Diencephalon (tissue), 2 donors: ENCODE measurements around a stretch of chr1.

GRCh38 chr1:203522058-203522833 lies 28.3 kb downstream of the OPTC start:
- RAMPAGE, long total RNA: no peak

DNA sequence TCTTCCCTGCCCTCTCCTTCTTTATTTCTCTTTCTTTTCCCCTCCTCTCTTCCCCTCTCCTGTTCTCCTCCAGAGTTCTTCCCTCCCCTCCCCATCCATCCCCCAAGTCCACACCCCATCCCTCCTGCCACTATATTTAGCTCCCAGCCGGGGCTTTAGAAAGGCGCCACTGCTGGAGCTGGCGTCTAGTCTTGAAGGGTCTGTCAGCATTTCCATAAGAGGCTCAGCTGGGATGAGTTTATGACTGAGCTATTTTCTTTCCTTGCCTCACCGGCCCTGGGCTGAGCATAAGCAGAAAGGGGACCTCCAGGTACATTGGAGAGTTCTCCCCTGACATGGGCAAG lies 25.6 kb upstream of the ATP2B4 start:
- RAMPAGE, long total RNA: no peak

GRCh38 chr1:203628628-203629210 lies 2.1 kb downstream of the ATP2B4 start:
- RAMPAGE, long total RNA: no peak

GRCh38 chr1:203649299-203649790 lies 22.7 kb downstream of the ATP2B4 start:
- RAMPAGE, long total RNA: no peak

DNA sequence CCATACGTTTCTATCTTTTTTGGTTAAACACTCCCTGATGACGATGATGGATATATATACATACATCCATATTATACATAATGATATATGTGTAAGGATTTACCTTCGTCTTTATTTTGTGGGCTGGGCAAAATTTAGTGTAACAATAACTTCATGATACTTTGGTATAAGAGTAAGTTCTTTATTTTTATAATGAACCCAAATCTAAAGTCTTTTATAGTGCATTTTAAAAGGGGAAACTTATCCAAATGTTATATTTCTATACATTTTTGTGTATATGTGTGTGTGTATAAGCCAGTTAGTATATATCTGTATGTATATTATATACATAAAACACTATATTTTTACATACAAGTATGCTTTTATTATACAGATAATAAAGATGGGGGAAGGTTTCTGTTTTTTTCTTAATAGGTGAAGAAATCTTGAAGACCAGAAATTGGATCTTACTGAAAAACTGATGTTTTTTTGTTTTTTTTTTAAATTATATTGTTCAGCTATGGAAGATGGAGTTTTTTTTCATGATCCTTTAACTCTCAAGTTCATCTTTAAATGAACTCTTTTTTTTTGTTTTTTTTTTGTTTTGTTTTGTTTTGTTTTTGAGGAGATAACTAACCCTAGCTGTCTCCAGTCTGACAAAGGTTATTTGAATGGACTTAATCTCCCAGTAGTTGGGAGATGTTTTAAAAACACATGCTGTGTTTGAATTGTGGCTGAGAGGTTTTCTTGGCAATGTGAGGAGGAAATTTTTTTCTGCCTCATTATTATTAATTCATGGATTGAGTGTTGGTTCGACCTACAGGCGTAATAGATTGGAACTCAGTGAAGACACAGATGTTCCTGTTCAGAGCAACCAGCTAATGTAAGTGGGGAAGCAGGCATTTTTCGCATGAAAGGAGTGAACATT lies 7.0 kb downstream of the ZBED6 start:
- RAMPAGE, long total RNA: no peak

GRCh38 chr1:203996573-203997074 lies 76.3 kb upstream of the SOX13 start:
- RAMPAGE, long total RNA: no peak

DNA sequence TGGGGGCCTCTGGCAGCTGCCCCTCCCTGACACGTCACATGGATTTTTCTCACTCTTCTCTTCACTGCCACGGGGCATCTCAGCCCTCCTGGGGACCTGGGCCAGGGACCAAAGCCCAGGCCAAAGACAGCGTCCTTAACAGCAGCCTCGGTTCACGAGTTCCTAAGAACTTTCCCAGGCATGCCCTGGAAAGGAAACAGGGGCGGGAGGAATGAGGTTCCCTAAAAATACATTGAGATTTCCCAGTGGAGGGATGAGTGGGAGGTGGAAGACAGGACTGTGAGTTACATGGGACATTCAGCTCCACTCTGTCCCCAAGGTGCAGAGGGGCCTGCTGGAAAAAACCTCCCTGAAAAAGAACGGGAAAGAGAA lies 31.5 kb upstream of the SOX13 start:
- RAMPAGE, long total RNA: no peak

- RAMPAGE, long total RNA: no peak
Measured at GRCh38 chr1:204073821-204074166, 879 bp downstream of the SOX13 start.

DNA sequence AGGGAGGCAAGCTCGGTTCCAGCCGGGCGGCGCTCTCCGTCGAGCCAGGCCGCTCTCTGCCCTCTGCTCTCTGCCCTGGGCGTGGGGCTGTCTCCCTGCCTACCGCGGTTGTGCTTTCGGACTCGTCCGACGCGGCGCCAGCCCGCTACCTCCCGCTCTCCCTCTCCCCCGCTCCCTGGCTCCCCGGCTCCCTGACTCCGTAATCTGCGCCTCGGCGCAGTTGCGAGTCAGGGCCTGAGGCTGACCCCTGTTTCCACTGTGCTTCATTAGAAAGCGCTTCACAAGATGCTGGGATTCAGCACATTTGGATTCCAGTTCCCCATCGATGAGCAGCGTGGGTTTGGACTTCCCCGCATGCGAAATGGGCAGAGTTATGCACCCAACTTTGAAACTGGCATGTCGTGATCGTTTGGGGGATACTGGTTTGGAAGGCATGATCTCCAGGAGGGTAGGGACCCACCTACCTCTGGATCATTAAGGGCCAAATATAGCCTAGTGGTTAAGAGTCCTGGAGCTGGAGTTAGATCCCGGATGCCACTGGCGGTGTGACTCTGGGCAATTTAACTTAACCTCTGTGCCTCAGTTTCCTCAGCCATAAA lies 2.3 kb downstream of the SOX13 start:
- RAMPAGE, long total RNA: no peak

GRCh38 chr1:204087797-204088530 lies 15.0 kb downstream of the SOX13 start:
- RAMPAGE, long total RNA: no peak

DNA sequence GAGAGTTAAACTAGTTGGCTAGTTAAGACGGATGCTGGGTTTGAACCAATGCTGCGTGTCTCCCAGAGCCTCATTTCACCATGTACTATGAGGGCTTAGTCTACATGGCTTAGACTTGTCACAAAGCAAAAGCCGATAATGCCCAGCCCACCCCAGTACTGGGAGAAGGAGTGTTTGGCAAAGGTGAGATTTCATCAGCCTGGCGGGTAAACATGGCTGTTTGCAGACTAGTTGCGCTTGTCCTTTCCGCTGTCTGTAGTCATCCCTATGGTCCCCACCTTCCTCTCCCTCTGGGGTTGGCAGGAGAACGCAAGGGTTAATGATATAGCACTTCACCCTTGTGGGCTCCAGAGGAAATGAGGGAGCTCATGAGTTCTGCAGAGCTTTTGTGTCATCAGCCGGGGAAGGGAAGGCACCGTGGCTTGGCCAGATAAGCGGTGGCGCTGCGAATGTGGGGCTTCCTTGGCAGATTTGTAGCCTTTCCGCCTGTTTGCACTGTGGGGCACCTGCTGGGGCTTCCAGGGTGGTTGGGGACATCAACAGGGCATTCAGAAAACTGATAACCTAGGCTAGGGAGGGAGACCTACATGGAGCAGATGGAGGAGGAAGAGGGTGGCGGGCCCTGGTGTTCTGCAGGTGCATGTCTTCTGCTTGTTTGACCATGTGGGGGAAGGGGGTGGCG lies 29.3 kb downstream of the SOX13 start:
- RAMPAGE, long total RNA: no peak

DNA sequence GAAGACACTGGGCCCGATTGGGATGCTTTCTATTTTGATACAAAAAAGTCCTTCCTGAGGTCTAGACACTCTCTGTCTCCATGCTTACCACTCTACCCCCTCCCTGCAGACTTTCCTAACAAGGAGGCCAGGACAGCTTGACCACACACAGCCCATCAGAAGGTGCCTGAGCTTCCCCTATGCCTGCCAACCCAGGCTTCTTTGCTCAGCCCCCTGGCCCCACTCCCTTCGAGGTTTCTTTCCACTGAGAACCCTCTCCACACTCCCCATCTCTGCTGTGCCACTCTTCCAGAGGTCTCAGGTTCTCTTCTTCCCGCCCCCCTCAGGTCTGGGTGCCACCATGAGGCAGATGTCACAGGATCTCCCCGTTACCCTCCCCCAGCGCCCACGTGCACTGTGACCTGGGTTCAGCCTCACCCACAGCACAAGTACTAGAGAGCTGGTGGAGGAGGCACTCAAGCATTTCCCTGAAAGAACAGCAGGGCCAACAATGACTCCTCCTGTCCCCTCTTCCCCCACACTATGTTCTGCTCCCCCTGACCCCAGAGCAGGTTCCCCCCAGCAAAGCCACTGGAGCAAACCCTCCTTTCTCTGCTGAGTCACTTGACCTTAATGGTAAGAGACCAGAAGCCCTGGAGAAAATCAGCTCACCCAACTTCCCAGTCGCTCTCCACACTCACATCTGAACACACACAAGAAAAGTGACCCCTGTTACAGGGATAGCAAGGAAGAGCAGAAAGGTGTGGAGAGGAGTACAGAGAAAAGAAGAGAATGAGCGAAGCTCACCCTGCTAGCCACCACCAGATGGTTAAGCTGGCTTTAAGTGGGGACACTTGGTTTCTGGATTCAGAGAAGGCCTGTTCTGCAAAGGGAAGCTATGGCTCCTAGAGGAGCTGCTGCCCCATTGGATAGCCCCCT lies 14.3 kb downstream of the PLEKHA6 start:
- RAMPAGE, long total RNA: no peak

GRCh38 chr1:204358585-204359117 lies 1.1 kb downstream of the PLEKHA6 start:
- RAMPAGE, long total RNA: no peak

DNA sequence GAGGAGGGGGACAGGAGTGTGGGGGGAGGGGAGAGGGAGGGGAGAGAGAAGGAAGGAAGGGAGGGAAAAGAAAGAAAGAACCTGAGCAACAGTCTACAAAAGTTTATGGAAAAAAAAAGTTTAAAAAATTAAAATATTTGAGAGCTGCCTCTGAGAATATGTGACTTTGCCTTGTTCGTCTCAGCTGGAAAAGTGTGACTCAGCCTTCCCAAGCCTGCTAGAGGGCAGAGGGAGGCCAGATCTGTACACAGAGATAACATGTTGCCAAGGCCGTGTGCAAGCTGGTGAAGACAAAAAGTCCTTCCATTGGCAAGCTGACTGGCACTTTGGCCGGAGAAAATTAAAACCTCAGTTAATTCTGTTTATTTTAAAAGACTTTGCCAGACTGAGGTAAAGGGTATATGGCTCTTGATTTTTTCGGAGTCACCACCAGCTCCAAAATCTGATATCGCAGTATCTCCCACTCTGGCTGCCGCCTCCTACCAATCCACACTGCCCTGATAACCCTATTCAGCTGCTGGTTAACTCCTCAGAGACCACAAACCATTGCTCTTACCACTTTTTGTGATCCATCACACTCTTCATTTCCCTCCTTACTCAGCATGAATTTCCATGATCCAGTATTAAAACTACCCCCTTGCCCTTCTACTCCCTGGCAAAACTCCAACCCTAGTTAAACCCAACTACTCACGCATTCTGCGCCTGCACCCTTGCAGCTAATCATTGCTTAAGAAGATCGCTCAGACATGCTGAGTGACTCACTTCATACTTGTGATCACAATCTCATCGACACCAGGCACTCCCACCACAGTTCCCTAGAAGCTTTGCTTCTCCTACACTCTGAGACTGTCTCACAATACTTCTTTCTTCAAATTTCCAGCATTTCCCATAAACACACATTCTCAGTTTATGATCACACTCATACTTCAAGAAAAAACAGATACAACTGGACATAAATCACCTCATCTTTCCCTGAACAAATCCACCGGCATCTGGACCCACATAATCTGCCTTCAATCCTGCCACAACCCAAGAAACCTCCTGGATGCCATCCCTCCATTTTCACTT lies 5.7 kb upstream of the PPP1R15B start:
- RAMPAGE, long total RNA: no peak

- RAMPAGE, long total RNA: no peak
Measured at GRCh38 chr1:204465166-204466225, 29.1 kb downstream of the PIK3C2B start.

DNA sequence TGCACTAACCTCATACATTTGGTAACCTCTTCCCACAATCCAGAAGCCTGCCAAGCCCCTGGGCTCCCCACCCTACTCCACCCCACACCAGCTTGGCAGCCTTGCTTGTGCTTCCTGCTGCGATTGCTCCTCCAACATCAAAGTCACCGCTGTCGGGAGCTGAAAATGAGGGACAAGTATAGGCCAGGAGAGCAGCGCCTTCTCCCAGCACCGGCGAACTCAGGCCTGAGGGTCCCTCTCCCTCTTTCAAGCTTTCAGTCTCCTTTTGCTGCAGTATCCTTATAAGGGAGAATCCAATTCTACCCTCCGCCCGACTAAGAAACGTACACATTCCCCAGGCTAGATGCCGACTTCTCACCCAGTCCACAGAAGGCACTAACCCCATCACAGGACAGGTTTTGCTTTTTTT lies 1.0 kb downstream of the PIK3C2B start:
- RAMPAGE, long total RNA: no peak

DNA sequence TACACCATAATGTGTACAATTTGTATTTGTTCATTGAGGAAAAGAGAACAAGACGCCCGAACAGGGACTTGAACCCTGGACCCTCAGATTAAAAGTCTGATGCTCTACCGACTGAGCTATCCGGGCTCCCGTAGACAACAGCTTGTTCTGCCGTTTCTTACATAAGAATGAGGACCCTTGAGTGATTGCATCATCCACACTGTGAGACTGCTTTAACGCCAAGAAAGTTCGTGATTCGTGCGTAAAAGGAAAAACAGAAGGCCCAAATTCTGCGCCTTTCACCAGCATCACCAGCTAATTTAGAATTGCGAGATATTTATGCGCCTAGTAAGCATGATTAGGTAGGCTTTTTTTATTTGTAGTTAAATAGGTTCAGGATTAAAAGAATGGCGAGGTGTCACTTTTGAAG lies 9.2 kb upstream of the MDM4 start:
- RAMPAGE, long total RNA: no peak

GRCh38 chr1:204518103-204518325 lies 1.8 kb downstream of the MDM4 start:
- RAMPAGE, long total RNA: no peak

DNA sequence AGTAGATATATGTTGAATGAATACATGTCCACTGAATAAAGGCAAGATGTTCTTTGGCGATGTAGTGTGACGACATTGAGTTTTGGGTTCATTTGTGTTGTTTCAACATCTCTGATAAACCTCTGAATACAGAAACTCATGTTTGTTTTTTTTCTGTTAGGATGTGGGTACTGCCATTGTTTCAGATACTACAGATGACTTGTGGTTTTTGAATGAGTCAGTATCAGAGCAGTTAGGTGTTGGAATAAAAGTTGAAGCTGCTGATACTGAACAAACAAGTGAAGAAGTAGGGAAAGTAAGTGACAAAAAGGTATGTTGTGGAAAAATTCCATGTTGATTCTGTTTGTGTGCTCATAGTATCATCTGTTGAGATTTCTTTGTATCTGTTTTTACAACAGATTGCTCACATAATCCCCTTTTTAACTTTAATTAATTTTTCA lies 28.2 kb downstream of the MDM4 start:
- RAMPAGE, long total RNA: no peak

DNA sequence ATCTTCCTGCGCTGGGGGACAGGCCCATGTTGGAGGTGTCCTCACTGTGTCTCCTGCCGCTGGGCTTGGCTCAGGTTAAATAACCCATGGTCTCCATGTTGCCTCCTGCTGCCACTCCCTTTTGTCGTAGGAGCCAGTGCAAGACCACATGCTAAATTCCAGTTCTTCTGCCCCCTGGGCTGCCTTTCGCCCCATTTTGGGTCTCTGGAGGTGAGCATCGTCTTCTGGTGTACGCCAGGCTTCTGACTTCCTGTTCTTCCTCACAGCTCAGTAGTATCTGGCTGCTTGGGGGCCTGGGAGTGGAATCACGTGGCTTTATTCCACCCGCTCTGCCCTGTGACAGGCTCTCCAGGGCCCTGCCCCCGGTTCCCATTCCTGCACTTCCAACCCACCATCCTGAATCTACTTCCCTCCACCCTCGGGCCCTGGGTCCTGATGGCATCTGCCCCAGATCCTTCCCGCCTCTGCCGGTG lies 45.8 kb downstream of the NFASC start:
- RAMPAGE, long total RNA: no peak